Zone of skin (tissue), 1 donor: ENCODE measurements around the genes ITIH3, DCP1A and ACTR8.

- RRBS, result no CpG with 5 or more reads among the region's 1 CpG
Measured at GRCh38 chr3:52688745-52689183, 2.9 kb downstream of the GNL3 start.

DNA sequence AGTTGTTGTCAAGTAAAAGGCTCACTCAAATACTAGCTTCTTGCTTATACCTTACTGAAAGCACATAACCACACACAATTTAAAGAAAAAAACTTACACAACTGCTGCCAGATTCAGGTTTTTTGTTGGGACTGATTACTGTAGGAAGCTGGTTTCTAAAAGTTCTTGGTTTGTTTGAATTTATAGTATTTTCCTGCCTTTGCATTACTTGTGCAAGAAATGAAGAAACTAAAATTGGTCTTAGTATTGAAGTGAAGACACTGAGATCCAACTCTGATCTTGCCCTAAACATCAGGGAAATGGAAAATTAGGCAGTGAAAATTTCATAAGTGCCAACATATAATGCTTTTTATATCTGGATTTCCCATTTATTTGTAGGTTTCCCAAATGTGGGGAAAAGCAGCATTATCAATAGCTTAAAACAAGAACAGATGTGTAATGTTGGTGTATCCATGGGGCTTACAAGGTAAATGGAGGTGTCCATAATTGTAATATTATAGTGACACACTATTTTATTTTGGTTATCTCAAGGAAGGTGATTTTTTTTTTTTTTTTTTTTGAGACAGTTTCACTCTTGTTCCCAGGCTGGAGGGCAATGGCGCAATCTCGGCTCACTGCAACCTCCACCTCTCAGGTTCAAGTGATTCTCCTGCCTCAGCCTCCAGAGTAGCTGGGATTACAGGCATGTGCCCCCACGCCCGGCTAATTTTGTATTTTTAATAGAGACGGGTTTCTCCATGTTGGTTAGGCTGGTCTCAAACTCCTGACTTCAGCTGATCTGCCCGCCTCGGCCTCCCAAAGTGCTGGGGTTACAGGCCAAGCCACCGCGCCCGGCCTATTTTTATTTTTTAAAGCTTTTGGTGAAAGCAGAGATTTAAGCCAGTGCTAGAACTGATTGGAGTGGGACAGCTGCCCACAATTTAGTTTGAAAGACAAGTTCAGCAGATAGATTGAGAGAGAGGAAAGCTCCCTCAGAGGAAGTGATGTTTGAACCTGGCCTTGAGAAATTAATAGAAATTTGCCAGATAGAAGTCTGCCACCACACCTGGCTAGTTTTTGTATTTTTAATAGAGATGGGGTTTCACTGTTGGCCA is 5.7 kb downstream of the GNL3 start:
- RRBS, result no CpG with 5 or more reads among the region's 10 CpGs

- RRBS, result 85% methylated on average over 4 of the region's 13 CpGs
Measured at GRCh38 chr3:52794463-52794989, at the start of gene ITIH3. ITIH3 (plus strand) TSS chr3:52794796.

- RRBS, result no CpG with 5 or more reads among the region's 10 CpGs
Measured at GRCh38 chr3:52801895-52802399, 7.4 kb downstream of the ITIH3 start.

DNA sequence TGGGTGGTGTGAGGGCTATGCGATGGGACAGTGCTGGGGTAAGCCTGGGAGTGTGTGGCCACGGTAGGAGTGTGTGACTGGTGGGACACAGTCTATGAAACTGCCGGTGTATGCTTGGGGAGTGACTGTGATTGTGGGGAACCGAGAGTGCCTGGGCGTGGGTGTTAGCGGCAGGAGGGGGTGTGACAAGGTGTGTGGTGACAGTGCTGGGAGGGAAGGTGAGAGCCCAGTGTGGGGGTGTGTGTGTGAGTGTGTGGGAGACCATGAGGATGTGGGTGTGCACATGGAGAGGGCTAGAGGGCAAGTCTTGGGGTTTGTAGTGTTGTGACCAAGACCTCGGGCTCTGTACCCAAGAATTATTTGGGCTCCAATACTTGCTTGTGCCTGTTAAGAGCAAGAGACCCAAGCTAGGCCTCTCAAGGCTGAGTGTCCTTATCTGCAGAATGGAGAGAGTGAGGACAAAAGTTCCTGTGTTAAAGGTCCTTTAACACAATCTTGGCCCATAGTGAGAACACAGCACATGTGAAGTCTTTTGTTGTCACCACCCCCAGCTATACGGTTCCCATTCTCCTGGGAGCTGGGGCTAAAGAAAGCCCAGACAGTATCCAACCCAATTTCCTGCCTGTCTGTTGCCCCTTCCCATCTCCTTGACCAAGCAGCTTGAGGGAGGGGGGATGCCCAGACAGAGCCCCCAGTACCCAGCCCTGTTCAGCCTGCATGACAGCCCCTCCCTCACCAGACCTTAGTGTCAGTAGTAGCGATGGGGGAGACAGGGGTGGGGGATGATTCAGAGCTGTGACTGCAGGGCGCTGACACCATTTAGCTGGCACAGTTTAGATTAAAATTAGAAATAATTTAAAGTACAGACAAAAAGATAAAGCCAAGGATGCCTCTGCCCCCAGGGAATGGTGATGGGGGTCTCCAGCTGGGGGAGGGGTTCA is 2.4 kb downstream of the PRKCD start:
- RRBS, result no CpG with 5 or more reads among the region's 10 CpGs

- RRBS, result no CpG with 5 or more reads among the region's 17 CpGs
Measured at GRCh38 chr3:53168958-53169778, 8.2 kb downstream of the PRKCD start.

GRCh38 chr3:53228857-53229372 is 26.9 kb downstream of the TKT start:
- RRBS, result no CpG with 5 or more reads among the region's 14 CpGs

GRCh38 chr3:53286976-53287795 is 31.4 kb upstream of the TKT start:
- RRBS, result no CpG with 5 or more reads among the region's 6 CpGs

GRCh38 chr3:53292174-53292796 is 36.5 kb upstream of the TKT start:
- RRBS, result no CpG with 5 or more reads among the region's 8 CpGs

DNA sequence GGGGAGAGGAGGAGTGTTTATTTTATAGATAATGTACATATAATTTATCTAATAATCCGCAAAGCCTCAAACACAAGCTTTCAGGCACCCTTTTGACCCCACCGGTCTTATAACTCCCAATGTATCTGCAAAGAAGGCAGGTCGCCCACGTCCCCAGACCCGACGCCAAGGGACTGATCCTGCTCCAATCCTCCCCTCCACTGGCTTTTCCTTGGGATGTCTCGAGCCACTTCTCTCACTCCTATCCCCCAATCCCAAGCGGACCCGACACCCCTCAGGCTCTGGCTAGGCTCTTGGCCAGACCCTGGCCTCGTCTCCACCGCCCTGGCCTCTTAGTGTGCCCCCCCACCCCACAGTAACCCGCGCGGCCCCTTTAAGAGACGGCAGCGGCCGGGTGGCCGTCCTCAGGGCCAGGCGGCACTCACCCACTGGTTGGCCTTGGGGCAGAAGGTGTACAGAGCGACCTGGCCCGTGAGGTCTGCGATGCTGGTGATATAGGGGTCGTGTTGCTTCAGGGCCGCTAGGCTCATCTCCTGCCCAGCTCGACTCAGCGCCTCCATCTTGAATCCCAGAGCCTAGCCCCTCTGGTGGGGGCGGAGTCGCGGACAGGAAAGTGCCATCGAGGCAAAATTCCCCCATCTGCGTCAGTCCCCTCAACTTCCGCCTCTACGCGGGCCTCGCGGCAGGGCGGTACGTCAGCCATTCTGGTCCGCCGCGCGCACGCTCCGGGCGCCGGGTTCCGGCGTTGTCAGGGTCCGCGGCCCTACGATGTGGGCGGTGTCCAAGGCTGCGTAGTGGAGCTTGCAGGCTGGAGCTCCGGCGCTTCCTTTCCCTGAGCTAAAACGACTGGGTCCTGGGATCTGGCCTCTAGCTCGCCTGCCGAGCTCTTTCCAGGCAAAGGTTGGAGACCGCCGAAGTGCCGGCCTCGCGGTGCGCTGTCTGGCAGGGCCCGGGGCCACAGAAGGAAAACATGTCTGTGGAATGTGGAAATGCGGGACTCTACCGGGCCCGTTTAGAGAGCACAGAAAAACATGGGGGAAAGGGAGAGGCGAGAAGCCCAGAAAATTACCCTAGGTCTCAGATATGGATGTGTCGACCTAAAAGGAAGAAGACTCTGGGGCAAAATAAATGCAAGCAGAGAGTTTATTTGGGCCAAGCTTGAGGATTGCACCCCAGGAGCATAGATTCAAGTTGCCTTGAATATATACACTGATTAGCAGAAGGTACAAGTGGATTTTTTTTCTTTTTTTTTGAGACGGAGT is at the start of gene DCP1A:
Gene DCP1A, minus strand, starts transcription at position 586 of the 1,262 bp plus-strand sequence.
- RRBS, result 2% methylated on average over 13 of the region's 71 CpGs

DNA sequence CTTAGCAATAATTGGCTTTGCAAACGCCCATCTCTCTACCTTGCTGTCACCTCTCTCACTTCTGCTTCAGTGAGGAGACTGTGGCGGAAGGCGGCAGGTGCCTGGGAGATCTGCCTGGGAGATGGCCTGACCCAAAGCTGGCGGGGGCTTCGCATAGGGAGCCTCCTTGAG is 1.6 kb downstream of the CACNA1D start:
- RRBS, result no CpG with 5 or more reads among the region's 5 CpGs

DNA sequence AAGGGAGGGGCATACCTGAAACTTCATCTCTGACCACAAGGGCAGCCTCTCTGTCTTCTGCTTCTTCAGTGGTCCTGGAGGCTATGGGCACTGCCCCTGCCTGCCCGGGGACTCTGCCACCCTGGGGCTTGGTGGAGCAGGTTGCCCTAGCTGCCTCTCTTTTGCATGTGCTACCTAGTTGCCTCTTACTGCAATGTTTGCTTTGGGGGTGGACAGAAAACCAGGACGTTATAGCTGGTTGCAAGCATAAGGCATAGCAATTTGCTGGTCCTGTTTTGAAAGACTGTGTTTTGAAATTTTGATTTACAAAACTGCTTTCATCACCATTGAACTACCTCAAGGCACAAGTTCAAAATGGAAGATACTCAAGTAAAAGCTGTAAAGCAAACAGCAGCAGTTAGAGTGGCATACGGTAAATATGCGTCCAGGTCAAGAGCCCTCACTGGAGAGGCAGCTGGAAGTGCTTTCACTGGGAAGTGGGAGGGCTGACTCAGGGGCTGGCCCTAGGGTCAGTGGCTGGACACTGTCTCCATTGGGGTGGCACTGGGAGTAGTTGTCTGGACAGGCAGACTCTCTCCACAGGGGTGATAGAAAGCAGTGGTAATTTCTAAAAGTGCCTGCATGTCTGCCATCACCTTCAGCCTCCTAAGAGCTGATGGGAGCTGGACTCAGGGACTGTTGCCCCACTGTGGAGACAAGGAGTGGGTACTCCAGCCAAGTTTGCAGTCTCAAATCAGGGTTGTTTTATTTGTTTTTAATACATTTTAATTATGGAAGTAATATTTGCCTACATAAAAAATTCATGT is 138.1 kb downstream of the CHDH start:
- RRBS, result no CpG with 5 or more reads among the region's 4 CpGs

GRCh38 chr3:53881514-53882604 is at the start of gene ACTR8:
ACTR8 (minus strand) TSS chr3:53882152.
- RRBS, result 1% methylated on average over 29 of the region's 73 CpGs

- RRBS, result no CpG with 5 or more reads among the region's 9 CpGs
Measured at GRCh38 chr3:53884551-53884907, 2.6 kb upstream of the ACTR8 start.

DNA sequence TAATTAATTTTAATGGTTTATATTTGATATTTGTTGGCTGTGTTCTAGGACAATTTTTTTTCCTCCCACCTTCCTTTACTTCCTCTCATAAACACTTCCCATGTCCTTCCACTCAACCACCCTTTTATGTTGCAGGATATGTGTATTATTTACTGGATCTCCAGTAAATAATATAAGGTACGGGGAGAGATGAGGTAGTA is 236.4 kb downstream of the CACNA2D3 start:
- RRBS, result no CpG with 5 or more reads among the region's 1 CpG

DNA sequence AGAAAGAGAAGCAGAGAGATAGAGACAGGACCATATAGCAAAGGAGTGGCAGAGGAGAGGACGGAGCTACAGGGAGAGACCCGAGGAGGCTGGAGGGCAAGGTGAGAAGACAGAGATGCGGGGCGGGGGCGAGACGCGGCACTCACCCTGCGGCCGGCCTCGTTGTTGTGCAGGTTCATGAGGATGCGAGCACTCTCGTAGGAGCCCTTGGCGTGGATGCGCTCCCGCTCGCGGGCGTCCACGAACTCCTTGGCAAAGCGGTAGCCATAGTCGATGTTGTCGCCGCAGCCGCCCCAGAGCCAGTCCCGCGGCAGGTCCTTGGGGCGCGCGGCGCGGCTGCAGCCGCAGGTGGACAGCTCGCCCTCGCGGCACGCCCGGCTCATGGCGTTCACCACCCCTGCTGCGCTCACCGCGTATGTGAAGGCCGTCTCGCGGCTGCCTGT is 12.9 kb downstream of the WNT5A start:
- RRBS, result 95% methylated on average over 3 of the region's 44 CpGs

DNA sequence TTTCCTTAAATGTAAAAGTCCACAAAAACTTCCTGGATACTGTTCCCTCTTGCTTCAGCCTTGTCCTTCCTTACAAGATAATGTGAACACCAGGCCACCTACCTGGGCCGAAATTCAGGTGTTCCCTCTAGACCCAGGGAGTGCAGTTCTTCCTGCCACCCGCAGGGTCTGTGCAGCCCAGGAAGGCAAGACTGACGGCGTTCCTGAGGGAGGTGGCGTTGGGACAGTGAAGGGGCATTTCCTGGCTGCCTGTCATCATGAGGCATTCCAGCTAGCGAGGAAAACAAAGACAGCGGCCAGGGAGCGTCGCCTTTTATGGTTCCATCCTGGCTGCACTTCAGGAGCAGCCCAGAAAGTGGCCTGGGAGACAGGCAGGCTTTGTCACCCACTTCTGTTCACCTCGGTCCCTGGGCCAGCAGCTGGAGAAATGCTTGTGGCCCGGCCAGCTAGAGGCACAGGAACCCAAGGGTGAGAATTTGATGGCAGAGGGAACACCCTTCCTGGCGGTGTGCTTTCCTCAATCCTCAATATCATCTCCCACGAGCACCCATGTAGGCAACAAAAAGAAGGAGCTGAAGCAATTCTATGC is 84.9 kb upstream of the WNT5A start:
- RRBS, result no CpG with 5 or more reads among the region's 13 CpGs

DNA sequence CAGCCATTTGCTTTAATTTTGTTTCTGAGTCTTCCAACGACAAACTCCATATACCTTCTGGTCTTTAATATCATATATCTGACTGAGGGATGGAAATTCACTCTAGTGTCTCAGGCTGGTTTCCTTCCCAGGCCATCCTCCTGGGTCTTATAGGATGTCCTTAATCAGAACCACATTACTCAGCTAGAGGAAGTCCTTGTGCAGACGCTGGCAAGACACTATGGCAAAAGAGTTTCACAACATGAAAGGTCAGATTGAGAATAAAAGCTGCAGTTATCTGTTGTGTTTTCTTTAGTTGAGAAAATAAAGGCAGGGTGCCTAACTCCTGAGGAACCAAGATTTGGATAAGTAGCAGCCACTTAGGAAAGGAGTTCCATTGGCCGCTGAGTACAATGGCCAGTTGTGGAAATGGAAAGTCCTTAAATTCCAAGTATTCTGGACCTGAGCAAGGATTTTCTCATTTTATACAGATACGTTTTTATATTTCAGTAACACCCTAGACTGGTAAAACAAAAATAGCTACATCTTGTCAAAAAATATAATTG is 128.9 kb upstream of the WNT5A start:
- RRBS, result no CpG with 5 or more reads among the region's 4 CpGs

DNA sequence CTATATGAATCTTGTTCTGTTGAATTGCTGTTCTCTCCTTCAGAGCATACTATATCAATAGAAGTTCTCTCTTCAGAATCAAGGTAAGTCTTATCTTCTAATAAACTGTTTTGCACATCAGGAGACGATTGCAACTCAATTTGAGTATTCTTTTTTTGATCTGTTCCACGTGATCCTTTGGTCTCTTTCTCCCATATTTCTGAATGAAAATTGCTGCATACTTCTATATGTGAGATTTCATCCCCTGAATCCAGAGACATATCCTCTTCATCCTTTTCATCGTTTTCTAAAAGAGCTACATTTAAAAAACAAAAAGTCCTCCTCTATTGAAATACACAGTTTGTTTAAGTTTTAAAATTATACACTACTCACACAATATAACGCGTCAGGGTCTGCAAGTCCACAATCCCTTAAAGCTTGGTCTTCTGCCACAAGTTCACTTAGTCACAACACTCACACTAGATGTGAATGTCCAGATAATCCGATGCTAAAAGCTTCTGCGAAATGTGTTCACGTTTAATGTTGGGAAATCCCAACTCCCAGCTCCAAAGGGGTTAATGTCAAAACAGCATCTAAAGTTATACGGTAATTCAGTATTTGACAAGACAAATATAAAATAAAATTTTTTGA is 59.7 kb downstream of the TASOR start:
- RRBS, result no CpG with 5 or more reads among the region's 9 CpGs

DNA sequence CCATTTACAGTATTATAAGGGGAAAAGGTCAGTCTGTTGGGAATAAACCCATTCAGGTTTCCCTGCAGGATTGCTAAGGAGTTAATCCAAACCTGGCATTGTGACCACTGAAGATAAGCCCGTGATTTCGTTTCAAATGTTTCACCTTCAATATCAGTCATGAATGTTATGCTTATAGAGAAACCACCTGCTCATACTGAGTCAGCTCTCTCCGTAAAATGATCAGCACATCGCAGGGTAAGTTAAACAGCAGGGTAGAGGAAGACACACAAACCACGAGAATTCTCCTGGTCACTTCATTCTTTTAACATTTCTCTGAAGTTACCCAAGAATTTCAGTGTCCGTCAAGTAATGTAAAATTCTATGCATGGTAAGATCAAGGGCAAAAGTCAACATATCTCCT is 67.4 kb upstream of the ARHGEF3 start:
- RRBS, result no CpG with 5 or more reads among the region's 6 CpGs